Measurements from ENCODE around the genes TNIP2, SH3BP2 and LRPAP1.

GRCh38 chr4:2432739-2433637 is 14.5 kb upstream of the ZFYVE28 start:
CAGE:
- cytosol, long polyA minus RNA, result no peak
- cytosol, long polyA plus RNA, result no peak
- long polyA plus RNA, result no peak
- nucleus, long polyA minus RNA, result no peak
- nucleus, long polyA plus RNA, result no peak

CAGE:
- cytosol, long polyA minus RNA, result no peak
- cytosol, long polyA plus RNA, result no peak
- long polyA plus RNA, result no peak
- nucleus, long polyA minus RNA, result no peak
- nucleus, long polyA plus RNA, result no peak
These were observed 93.3 kb downstream of the TNIP2 start for GRCh38 chr4:2662776-2663297.

DNA sequence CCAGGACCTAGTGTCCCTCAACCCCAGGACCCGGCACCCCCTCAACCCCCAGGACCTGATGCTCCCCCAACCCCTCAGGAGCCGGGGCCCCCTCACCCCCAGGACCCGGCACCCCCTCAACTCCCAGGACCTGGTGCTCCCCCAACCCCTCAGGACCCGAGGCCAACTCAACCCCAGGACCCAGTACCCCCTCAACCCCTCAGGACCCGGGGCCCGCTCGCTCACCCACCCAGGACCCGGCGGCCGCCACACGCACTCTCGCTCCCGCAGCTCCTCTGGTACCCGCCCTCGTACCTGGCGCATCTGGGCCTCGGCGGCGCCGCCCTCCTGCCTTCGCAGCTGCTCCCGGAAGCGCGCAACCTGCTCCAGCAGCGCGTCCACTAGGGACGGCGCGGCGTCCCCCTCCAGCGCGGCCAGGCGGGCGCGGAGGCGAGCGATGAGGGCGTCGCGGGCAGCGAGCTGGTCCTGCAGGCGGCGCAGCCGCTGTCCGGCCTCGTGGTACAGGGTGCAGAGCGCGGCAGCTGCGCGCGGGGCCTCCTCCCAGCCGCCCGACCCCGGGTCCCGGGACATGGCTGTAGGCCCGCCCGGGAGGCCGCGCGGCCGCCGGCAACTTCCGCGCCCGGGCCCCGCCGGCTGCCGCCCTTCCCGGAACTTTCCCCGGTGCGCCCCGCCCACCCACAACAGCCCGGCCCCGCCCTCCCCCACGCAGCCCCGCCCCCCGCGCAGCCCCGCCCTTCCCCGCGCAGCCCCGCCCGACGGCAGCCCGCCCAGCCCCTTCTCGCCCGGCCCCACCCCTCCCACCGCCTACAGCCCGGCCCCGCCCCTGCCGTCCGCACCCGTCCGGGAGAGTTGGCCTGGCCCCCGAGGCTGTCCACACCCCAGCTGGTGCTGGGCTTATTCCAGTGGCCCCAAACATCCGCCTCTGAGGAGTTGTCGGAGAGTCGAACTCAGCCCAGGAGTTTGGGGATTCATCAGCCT is at the start of gene TNIP2:
TSS of gene TNIP2 (minus strand) at position 617 of the 978 bp plus-strand sequence.
CAGE:
- cytosol, long polyA minus RNA, result start-site peak on the minus strand centred at position 278 of the sequence, 5 bp wide, 22 reads; start-site peak on the minus strand centred at position 657 of the sequence, 6 bp wide, 16 reads
- cytosol, long polyA plus RNA, result start-site peak on the minus strand centred at position 282 of the sequence, 49 bp wide, 121 and 51 reads in 2 replicates
- long polyA plus RNA, result start-site peak on the minus strand centred at position 305 of the sequence, 58 bp wide, 230 and 102 reads in 2 replicates; start-site peak on the minus strand centred at position 592 of the sequence, 59 bp wide, 224 and 108 reads in 2 replicates
- nucleus, long polyA minus RNA, result start-site peak on the minus strand centred at position 312 of the sequence, 79 bp wide, 32 reads; start-site peak on the minus strand centred at position 619 of the sequence, 87 bp wide, 16 reads
- nucleus, long polyA plus RNA, result start-site peak on the minus strand centred at position 291 of the sequence, 31 bp wide, 177 and 122 reads in 2 replicates; start-site peak on the minus strand centred at position 590 of the sequence, 55 bp wide, 66 and 73 reads in 2 replicates

GRCh38 chr4:2792658-2793292 is at the start of gene SH3BP2:
Gene SH3BP2, plus strand, starts transcription at chr4:2793085.
CAGE:
- cytosol, long polyA minus RNA, result no peak
- cytosol, long polyA plus RNA, result no peak
- long polyA plus RNA, result start-site peak on the plus strand at chr4:2793023-2793117, 60 and 37 reads in 2 replicates
- nucleus, long polyA minus RNA, result no peak
- nucleus, long polyA plus RNA, result start-site peak on the plus strand at chr4:2793049-2793117, 68 and 48 reads in 2 replicates

DNA sequence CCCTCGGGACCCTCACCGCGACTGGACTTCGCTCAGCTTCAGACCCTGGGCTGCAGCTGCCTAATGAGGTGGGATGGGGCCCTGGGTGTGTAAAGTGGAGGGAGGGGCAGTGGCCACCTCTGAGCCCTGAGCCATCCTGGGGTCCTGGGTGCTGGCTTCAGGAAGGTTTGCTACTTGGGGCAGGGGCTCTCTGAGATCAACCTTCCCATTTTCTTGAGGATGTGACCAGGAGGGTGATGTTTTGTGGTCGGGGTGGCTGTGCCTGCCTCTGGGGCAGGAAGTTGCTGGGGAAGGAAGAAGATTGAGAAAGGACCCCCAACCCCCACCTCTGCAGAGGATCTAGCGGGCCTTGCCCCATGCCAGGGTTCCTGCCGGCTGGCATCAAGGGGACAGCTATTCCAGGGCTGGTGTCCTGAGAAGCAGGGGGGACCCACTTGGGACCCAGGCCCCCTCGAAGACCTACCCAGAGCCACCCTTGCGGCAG is 6.4 kb downstream of the SH3BP2 start:
CAGE:
- cytosol, long polyA minus RNA, result no peak
- cytosol, long polyA plus RNA, result no peak
- long polyA plus RNA, result no peak
- nucleus, long polyA minus RNA, result no peak
- nucleus, long polyA plus RNA, result no peak

GRCh38 chr4:2817727-2818318 is 24.9 kb downstream of the SH3BP2 start:
CAGE:
- cytosol, long polyA minus RNA, result no peak
- cytosol, long polyA plus RNA, result no peak
- long polyA plus RNA, result no peak
- nucleus, long polyA minus RNA, result start-site peak on the plus strand at chr4:2818170-2818186, 35 reads
- nucleus, long polyA plus RNA, result no peak

DNA sequence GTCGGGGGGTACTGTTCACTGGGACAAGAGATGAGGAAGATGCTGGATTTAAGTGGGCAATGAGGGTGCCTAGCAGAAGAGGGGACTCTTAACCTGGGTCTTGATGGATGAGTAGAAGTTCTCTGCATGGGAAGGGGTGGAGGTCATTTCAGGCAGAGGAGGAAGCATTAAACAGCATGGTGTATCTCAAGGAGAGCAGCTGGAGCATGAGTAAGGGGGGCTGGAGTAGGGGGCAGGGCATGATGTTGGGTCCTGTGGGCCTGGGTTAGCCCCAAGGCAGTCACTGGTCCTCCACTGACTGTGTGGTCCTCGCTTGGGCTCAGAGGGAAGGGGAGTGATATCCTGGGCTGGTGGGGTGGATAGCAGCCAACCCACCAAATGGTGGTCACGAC is 24.0 kb upstream of the ADD1 start:
CAGE:
- cytosol, long polyA minus RNA, result no peak
- cytosol, long polyA plus RNA, result no peak
- long polyA plus RNA, result no peak
- nucleus, long polyA minus RNA, result no peak
- nucleus, long polyA plus RNA, result no peak

GRCh38 chr4:2824449-2825276 is 19.0 kb upstream of the ADD1 start:
CAGE:
- cytosol, long polyA minus RNA, result no peak
- cytosol, long polyA plus RNA, result no peak
- long polyA plus RNA, result no peak
- nucleus, long polyA minus RNA, result no peak
- nucleus, long polyA plus RNA, result no peak

DNA sequence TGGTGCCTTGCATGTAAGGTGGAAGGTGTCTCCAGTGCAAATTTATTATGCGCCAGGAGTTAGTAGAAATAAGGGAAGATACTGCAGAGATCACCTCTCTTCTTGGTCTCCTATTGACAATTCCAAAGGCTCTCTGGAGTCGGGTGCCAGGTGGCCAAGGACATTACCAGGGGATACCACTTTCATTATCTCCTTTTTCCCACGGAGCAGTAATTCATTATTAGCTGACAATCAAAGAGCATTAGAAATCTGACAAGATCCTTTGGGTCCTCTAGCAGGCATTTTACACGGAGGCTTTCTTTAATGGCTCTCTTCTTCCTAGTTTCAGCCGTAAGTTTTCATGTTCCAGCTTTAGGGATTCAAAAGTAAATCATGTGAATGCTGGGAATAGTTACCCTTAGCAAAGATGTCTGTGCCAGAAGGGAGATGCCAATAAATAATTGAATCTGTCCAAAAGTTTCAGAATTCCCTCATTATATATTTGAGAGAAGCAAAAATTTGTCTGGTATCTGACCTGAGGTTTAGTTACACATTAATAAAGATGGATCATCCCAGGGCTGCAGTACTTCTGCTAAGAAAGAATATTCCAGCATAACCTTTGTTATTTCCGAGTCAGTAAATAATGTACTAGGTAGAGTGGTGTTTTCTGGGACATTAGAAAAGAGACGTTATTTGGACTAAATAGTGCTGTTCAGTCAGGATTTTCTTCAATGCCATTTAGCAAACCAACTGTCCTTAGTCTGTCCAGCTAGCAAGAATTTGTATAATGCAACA is 26.3 kb downstream of the ADD1 start:
CAGE:
- cytosol, long polyA minus RNA, result no peak
- cytosol, long polyA plus RNA, result no peak
- long polyA plus RNA, result no peak
- nucleus, long polyA minus RNA, result no peak
- nucleus, long polyA plus RNA, result no peak

GRCh38 chr4:2935079-2935731 is 580 bp upstream of the MFSD10 start:
CAGE:
- cytosol, long polyA minus RNA, result no peak
- cytosol, long polyA plus RNA, result no peak
- long polyA plus RNA, result no peak
- nucleus, long polyA minus RNA, result no peak
- nucleus, long polyA plus RNA, result no peak

GRCh38 chr4:2953277-2954135 is 9.7 kb downstream of the NOP14 start:
CAGE:
- cytosol, long polyA minus RNA, result no peak
- cytosol, long polyA plus RNA, result no peak
- long polyA plus RNA, result no peak
- nucleus, long polyA minus RNA, result no peak
- nucleus, long polyA plus RNA, result no peak

DNA sequence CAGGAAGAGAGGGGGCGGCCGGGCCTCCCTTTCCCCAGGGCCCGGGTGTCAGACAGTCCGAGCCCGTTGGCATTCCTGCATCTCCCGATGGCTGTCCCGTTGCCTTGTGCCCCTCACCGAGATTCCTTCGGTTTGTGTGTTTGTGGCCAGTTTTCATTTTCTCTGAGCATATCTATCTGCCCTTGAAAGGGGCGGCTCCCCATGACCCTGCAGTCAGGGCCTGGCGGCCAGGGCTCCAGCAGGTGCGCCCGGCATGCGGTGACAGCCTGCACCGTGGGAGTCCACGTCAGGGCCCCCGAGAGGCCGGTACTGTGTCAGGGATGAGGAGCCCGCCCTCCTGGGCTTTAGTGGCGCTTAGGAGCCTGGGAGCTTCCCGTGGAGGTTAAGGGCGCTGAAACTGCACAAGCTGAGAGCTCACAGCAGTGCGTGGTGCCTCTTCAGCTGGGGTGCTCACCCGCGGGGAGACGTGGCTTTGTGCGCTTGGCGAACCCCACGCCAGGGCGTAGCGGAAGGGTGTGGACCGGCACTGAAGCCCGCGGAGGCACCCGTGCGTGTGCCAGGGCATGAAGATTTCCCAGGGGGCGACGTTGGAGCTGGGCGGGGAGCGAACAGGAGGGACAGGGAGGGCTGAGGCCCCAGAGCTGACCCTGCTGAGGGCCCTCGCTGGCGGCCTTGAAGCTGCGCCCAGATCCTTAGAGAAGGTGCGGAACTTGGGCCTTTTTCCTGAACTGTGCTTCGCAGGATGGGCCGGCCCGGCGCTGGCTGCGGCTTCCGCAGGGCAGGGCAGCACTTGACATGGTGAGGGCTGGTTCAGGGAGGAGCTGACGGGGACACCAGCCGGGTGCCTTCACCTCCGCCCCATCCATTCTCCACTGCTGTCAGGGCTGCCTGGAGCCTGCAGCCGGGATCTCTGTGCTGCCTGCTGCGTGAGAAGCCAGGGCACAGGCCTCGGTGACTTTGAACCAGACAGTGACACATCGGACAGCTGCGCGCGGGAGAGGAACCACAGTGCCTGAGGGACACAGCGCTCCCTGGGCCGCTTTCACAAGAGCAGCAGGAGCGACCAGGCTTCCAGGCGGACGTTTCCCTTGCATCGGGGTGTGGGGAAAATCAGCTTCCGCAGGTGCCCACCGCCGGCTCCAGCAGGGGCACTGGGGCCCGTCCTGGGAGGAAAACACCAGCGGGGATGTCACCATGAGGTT is 33.0 kb upstream of the HTT start:
CAGE:
- cytosol, long polyA minus RNA, result no peak
- cytosol, long polyA plus RNA, result no peak
- long polyA plus RNA, result no peak
- nucleus, long polyA minus RNA, result no peak
- nucleus, long polyA plus RNA, result no peak

CAGE:
- cytosol, long polyA minus RNA, result no peak
- cytosol, long polyA plus RNA, result no peak
- long polyA plus RNA, result no peak
- nucleus, long polyA minus RNA, result no peak
- nucleus, long polyA plus RNA, result no peak
These were observed 9.6 kb downstream of the RGS12 start for GRCh38 chr4:3301967-3303272.

CAGE:
- cytosol, long polyA minus RNA, result no peak
- cytosol, long polyA plus RNA, result no peak
- long polyA plus RNA, result no peak
- nucleus, long polyA minus RNA, result no peak
- nucleus, long polyA plus RNA, result no peak
These were observed 17.4 kb downstream of the RGS12 start for GRCh38 chr4:3310187-3310602.

CAGE:
- cytosol, long polyA minus RNA, result no peak
- cytosol, long polyA plus RNA, result no peak
- long polyA plus RNA, result no peak
- nucleus, long polyA minus RNA, result no peak
- nucleus, long polyA plus RNA, result no peak
These were observed 18.9 kb downstream of the RGS12 start for GRCh38 chr4:3311598-3312236.

CAGE:
- cytosol, long polyA minus RNA, result no peak
- cytosol, long polyA plus RNA, result no peak
- long polyA plus RNA, result no peak
- nucleus, long polyA minus RNA, result no peak
- nucleus, long polyA plus RNA, result no peak
These were observed 36.5 kb upstream of the HGFAC start for GRCh38 chr4:3405373-3405641.

DNA sequence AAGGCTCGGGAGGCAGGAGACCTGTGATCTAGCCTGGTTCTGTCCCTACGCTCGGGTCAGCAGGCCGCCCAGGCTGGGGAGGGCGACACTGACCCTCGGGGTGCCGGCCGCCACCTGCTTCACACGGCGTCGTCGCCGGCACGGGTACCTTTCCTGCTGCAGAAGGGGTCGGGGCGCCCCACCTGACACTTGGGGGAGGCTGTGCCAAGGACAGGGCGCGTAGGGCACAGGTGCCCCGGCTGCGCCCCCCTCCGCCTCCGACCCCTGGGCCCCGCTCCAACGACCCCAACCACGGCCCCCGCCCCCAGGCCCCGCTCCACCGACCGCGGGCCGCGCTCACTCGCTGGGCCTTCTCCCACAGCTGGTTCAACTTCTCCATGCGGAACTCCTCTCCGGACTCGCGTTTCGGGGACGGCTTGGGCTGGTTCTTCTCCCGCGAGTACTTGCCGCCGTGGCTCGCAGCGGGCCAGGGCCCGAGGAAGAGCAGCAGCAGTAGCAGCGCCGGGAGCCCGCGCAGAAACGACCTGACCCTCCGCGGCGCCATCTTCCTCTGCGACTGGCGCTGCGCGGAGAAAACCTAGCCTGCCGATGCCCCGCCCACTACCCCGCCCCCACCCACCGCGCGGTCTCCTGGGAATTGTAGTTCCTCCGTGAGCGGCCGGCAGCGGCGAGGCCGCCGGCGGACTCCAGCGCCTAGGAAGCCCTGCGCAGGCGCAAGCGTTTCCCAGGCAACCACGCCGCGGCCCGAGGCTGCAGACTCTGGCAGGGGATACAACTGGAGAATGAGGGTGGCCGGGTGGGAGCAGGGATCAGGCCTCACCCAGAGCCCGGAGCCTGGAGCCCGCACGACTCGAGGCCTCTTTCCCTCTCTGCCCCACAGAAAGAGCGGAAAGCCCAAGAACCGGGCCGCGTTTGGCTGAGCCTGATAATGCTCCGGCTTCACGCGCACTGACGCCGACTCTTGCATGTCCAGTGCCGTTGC is at the start of gene LRPAP1:
TSS of gene LRPAP1 (minus strand) at position 554 of the 982 bp plus-strand sequence.
CAGE:
- cytosol, long polyA minus RNA, result start-site peak on the minus strand centred at position 550 of the sequence, 9 bp wide, 101 reads
- cytosol, long polyA plus RNA, result start-site peak on the minus strand centred at position 543 of the sequence, 24 bp wide, 1,751 and 219 reads in 2 replicates
- long polyA plus RNA, result start-site peak on the minus strand centred at position 549 of the sequence, 11 bp wide, 2,593 and 120 reads in 2 replicates
- nucleus, long polyA minus RNA, result start-site peak on the minus strand centred at position 547 of the sequence, 5 bp wide, 25 reads
- nucleus, long polyA plus RNA, result start-site peak on the minus strand centred at position 550 of the sequence, 10 bp wide, 4,188 and 2,456 reads in 2 replicates

DNA sequence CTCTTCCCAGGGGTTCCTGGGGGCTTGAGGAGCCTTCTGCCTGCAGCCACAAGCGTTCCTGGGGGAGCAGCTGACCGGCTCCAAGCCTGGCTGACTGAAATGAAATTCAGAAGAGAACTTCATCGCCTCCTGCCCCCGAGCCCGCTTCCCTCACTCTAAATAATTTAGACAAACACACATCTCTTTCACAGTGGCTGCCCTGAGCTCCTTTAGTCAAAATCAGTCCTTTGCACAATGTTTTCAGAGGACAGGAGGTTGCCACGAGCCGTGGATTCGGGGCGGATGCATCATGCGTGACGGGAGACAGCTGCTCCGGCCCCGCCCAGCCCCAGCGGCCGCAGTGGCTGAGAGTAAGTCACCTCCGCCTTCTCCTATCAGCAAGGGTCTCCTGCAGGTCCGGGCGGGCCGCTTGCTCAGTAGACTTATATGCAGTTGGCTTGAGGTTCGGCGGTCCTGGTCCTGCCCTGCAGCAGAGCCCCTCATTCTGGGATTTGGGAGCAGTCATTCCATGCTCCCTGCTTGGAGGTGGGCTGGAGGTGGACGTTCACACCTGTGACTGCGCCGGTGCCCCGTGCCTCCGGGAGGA is 86.5 kb upstream of the ADRA2C start:
CAGE:
- cytosol, long polyA minus RNA, result no peak
- cytosol, long polyA plus RNA, result no peak
- long polyA plus RNA, result no peak
- nucleus, long polyA minus RNA, result no peak
- nucleus, long polyA plus RNA, result no peak

GRCh38 chr4:3746195-3746609 is 20.0 kb upstream of the ADRA2C start:
CAGE:
- cytosol, long polyA minus RNA, result no peak
- cytosol, long polyA plus RNA, result no peak
- long polyA plus RNA, result no peak
- nucleus, long polyA minus RNA, result no peak
- nucleus, long polyA plus RNA, result no peak

CAGE:
- cytosol, long polyA minus RNA, result no peak
- cytosol, long polyA plus RNA, result no peak
- long polyA plus RNA, result no peak
- nucleus, long polyA minus RNA, result no peak
- nucleus, long polyA plus RNA, result no peak
These were observed 20.0 kb downstream of the ADRA2C start for GRCh38 chr4:3786084-3786620.

All from keratinocyte (primary cell).